Diencephalon (tissue), 2 donors: ENCODE data around the gene BTG2.

- RAMPAGE, long total RNA = no peak
Observed at GRCh38 chr1:202516199-202516677, 167.7 kb downstream of the PPP1R12B start.

- RAMPAGE, long total RNA = no peak
Observed at GRCh38 chr1:202531974-202532590, 178.2 kb downstream of the SYT2 start.

DNA sequence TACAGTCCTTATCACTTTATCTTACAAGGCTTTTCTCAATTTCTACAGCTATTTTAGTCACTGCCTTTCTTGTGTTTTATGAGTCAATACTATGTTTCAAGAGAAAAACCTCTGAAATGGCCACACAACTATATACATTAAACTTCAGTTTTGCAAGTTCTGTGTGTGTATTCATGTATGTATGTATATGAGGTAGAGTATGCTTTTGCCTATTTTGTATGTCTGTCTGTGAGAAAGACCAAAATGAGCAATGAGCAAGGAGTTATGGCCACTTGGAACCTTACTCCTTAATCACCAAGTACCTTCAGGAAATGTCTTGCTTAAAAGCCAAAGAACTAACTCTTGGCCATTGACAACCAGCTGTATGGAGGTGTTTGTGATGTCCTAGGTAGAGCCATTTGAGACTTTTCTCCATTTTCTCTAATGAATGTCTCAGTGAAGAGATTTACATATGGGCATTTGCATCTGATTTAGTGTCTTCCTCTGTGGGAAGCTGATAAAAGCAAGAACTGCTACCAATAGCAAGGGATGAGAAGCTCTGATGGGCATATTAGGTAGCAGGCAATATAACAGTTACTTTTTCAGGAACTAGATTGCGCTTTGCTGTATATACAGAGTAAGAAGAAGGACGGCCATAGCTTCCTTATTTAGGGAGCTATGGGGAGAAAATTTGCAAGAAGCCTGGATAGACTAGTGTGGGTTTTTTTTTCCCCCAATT, 169.6 kb downstream of the SYT2 start:
- RAMPAGE, long total RNA = no peak

DNA sequence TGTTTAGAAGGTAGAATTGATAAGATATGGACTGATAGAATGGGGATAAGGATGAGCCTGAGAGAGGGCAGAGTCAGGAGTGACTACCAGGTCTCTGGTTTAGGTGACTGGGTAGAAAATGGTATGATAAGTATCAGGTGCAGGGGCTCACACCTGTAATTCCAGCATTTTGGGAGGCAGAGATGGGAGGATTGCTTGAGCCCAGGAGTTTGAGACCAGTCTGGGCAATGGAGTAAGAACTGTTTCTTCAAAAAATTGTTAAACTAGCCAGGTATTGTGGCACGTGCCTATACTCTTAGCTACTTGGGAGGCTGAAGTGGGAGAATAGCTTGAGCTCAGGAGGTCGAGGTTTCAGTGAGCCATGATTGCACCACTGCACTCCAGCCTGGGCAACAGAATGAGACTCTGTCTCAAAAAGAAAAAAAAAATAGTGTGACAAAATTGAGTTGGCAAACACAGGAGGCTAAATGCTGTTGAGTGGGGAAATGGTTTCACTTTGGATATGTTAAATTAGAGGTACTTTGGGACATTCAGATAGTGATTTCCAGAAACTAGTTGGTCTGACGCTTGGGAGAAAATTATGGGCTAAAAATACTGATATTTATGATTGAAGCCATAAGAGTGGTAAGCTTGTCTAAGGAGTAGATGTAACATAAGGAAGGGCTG, 163.9 kb downstream of the SYT2 start:
- RAMPAGE, long total RNA = no peak

GRCh38 chr1:202730582-202731345, 20.5 kb upstream of the SYT2 start:
- RAMPAGE, long total RNA = no peak

GRCh38 chr1:202811827-202812271, 3.6 kb upstream of the KDM5B start:
- RAMPAGE, long total RNA = no peak

GRCh38 chr1:202946293-202946638, 11.8 kb downstream of the ADIPOR1 start:
- RAMPAGE, long total RNA = no peak

- RAMPAGE, long total RNA = no peak
Observed at GRCh38 chr1:202952788-202953203, 5.3 kb downstream of the ADIPOR1 start.

DNA sequence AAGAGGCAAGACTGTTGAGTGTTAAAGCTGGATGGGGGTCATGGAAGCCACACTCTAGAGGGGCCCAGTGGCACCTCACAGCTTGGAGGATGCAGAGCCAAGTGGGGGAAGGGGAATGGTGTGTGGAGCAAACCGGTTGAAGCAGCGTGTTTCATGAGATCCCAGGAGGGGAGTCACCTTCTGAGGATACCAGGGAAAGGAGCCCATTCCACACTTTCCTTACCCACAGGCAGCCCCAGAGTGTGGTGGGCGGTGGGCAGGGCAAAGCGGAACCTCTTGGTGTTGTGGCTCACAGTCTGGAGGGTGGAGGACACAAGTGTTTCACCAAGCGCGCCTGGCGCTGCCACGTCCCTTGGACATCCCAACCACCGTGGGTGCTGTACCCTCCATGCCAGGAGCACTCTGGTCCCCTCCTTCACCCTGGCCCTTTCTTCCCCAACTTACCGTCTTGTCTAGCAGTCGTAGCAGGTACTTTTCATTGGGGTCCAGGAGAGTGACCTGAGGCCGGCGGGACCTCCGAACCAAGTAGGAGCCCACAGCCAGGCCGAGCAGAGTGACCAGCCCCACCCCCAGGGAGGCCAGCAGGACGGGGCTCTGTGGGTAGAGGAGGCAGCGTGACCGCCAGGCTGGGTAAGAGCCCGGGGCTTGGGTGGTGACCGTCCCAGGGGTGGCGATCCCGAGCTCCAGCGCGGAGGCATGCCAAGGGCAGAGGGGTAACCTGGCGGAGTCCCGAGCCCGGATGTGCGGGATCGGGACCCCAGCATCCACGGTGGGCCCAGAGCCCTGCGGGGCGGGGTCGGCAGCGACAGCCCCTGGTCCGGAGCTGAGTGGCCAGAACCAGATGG, 530 bp downstream of the CYB5R1 start:
- RAMPAGE, long total RNA = no peak

DNA sequence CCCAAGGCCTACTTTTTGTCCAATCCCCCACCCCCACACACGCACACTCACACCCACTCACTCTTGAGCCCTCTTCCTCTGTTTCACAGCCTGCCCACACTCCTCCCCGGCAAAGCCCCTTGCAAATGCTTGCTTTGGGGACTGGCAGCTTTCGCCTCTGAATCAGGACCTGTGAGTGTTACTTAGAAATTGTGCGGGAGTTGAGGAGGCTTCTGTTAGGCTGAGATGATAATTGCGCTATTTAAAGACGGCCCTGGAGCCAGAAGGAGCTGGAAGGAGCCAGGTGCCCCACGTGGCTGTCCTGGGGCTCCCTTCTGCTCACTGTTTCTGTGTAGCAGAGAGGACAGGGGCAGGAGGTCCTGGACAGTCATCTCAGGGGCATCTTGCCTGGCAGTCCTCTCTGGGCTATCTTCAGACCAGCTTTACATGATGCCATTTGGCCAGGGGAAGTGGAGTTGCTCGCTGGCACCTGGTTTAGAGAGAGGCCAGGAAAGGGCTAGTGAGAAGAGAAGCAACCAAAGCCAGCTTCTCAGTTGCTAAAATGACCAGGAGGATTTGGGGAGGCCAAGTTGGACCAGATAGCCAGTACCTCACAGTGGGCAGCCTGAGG, 9.3 kb downstream of the PPFIA4 start:
- RAMPAGE, long total RNA = no peak

DNA sequence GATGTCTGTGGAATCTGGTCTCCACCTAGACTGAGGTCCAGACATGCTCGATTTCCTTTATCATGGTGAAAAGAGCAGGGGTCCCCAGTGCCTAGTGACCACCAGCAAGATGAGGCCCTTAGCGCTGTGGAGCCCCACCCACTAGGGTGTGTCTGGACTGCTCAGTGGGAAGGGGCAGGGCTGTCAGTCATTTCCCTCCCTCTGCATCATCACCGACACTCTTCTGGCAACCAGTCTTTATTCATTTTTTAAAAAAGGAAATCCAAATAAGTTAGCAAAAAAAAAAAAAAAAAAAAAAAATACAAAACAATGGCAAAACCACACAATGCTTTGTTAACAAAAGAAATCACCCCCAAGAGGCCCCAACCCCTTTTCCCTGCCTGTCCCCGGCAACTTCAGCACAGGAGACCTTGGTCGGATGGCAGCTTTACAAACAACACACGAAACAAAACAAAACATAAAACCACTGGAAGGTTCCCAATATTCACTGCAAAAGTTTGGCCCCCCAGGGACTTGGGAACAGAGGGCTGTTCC, 2.8 kb downstream of the MYOG start:
- RAMPAGE, long total RNA = no peak

- RAMPAGE, long total RNA = no peak
Observed at GRCh38 chr1:203173517-203173920, 2.1 kb downstream of the MYBPH start.

DNA sequence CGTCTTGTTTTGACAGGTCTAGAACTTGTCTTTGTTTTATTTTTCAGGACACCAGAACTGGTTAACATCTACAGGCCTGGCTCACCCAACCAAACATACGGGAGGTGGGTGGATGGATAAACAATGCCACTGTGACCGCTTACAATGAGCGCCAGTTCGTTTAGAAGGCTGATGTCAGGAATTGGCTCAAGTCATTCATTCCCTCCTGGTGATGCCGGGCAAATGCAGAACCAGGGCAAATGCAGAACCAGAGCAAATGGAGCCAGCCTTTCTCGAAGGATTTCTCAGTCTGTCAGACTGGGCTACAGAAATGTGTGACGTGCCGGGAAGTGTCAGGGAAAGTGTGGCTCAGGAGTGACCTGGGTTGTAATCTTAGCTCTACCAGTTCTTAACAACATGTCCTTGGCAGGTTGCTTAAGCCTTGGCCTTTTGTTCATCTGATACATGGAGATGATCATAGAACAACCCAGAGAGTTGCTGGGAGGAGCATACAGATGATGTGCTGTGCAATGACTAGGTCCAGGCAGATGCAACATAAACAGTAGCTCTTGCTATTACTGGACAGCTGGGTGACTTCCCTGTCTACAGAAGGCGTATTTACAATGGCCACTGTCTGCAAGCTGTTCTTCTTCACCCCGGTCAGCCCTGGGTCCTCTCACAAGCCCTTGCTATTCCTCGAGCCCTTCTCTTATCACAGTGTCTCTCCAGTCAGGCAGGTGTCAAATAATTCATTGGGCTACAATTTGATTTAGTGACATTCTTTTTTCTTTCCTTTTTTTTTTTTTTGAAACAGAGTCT, 30.4 kb upstream of the BTG2 start:
- RAMPAGE, long total RNA = no peak

- RAMPAGE, long total RNA = no peak
Observed at GRCh38 chr1:203299015-203299563, 6.2 kb upstream of the BTG2 start.

DNA sequence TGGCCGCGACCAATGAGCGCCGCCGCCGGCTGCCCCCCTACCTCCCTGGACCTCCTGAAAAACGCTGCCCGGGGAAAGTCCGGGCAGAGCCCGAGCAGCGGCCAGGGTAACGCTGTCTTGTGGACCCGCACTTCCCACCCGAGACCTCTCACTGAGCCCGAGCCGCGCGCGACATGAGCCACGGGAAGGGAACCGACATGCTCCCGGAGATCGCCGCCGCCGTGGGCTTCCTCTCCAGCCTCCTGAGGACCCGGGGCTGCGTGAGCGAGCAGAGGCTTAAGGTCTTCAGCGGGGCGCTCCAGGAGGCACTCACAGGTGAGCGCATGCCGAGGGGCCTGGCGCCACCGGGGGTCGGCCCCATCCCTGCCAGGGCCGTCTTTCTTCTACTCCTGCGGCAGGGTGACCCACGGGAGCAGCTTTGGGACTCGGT, at the start of gene BTG2:
Gene BTG2 (plus strand): TSS at position 86 of the 430 bp plus-strand sequence.
- RAMPAGE, long total RNA = no peak

DNA sequence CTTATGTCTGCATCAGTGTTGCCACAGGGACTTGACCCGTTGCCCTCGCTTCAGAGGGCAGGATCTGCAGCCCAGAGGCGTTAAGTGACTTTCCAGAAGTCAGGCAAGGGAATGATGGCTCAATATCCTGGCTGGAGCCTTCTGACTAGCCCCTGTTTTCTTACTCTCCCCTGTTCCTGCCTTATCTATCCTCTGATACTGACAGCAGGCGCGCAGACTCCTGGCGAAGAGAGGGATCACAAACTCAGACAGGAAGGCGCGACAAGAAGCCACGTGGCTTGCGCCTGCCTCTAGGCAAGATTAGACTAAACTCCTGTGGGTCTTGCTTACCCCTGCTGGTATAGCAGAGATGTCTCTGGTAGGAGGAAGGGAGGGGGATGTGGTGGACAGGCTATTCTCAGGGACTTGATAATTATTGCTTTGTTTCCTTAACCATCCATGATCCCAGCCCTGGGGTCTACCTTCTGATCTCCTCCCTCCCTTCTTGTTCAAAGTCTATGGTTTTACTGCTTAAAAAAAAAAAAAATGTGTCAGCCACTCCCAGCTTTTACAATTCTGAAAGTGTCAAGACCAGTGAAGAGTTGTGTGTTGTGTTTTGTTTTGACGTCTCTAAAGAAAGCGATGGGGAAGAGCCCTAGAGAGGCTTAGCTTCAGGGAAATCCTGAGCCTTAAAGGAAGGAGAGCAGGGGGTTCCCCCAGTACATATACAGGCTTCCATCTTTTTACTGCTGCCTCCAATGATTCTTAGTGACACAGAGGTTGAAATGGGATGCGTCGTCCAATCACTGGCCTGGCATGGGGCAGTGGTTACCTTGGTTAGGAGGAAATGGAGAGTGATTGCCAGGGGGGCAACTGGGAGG, 13.7 kb upstream of the FMOD start:
- RAMPAGE, long total RNA = no peak

DNA sequence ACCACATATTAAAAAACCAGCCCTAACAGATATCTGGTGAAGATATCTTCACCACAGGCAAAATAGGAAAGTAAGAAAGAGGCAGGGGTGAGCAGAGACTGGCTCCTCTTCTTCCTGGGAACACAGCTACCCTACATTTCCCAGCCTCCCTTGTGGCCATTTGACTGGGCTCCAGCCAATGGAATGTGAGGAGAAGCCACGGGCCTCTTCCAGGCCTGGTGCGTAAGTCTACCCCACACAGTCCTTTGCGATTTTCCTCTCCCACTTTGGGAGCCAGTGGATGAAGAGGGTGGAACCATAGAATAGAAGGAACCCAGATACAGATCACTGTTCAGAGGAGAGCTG, 21.8 kb upstream of the FMOD start:
- RAMPAGE, long total RNA = no peak

- RAMPAGE, long total RNA = no peak
Observed at GRCh38 chr1:203408222-203409118, 57.5 kb upstream of the FMOD start.

- RAMPAGE, long total RNA = no peak
Observed at GRCh38 chr1:203463475-203464075, 12.0 kb upstream of the PRELP start.

GRCh38 chr1:203486779-203487210, 7.2 kb upstream of the OPTC start:
- RAMPAGE, long total RNA = no peak